Thyroid gland (tissue), 7 donors: ENCODE measurements around a stretch of chr1.

- PRO-cap, 2 experiments: no peak in any of the 2 experiments
- RAMPAGE, long total RNA, 5 experiments: no peak in any of the 5 experiments
Observed at GRCh38 chr1:116388849-116389353, 15.9 kb downstream of the ATP1A1 start.

GRCh38 chr1:116393162-116393685 lies 20.2 kb downstream of the ATP1A1 start:
- PRO-cap, 2 experiments: no peak in any of the 2 experiments
- RAMPAGE, long total RNA, 5 experiments: no peak in any of the 5 experiments

DNA sequence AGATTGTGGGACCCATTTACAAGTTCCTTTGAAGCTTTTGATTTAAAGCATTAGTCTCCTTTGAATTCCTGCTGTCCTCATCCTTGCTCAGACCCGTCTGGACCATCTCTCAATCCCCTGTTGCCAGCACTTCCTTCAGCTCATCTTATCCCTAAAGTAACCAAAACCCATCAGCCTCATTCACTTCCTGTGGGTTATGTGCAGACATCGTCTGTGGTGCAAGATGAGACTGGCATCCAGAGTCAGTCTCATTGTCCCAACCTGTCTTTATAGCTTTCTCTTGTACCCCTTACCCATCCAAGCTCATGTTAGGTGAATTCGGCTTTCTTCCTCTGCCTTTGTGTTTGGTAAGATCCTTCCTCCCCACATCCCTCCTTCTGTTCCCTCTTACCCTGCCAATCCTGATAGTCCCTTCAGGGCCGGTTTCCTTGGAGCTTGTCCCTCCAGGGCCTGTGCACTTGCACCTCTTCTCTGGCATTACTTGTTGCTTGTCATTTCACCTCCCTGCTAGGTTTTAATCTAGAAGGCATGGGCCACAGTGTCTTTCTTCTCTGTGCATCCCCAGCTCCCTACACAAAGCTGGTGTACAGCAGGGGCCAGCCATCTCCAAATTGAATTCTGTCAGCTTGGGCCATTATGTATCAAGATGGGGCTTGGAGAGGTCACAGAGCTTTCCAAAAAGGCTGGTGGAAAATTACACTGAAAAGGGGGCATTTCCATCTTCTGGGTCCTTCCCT lies 29.5 kb downstream of the ATP1A1 start:
- PRO-cap, 2 experiments: no peak in any of the 2 experiments
- RAMPAGE, long total RNA, 5 experiments: no peak in any of the 5 experiments

GRCh38 chr1:116405288-116406154 lies 32.5 kb downstream of the ATP1A1 start:
- PRO-cap, 2 experiments: no peak in any of the 2 experiments
- RAMPAGE, long total RNA, 5 experiments: no peak in any of the 5 experiments

GRCh38 chr1:116409704-116410343 lies 36.8 kb downstream of the ATP1A1 start:
- PRO-cap, 2 experiments: no peak in any of the 2 experiments
- RAMPAGE, long total RNA, 5 experiments: no peak in any of the 5 experiments

GRCh38 chr1:116475849-116476327 lies 94.9 kb downstream of the CD58 start:
- PRO-cap, 2 experiments: no peak in any of the 2 experiments
- RAMPAGE, long total RNA, 5 experiments: no peak in any of the 5 experiments

DNA sequence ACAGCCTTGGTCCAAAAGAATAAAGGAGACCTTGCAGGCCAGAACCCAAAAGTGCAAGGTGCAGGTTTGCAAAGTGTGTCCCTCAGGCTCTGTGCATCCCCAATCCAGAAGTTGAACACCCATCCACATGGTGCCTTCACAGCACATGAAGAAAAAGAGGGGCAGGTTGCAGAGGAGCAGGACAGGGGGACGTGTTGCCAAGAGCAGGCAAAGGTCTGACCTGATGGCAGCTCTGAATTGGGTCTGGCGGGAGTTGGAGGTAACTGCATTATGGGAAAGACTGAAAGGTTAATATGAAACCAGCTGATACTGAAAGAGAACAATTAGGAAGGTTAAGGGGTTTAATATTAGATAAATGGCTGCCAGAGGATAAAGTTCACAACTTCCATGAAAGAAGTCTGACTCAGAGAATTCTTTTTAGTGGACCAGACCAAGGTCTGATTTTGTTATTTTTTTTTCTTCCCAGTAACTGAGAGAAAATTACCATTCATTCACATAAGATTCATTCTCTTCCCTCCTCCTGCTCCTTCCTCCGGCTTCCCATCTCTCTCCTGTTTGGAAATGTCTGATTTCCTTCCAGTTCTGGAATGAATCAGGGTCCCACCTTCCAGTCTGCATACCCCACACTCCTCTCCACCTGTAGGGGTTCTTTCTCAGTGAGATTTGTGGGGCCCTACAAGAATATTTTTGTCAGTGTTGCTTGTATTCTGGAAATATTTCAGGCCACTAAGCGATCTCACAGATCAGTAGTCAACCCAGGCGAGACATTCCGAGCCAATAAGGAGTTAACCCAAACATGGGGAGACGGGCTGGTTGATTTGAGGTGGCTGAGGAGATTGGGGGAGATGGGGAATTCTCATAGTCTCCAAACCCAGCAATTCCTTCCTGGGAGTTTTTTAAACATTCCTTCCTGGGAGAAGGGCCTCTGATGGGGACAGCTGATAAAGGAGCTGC lies 75.9 kb downstream of the CD58 start:
- PRO-cap, 2 experiments: no peak in any of the 2 experiments
- RAMPAGE, long total RNA, 5 experiments: no peak in any of the 5 experiments

DNA sequence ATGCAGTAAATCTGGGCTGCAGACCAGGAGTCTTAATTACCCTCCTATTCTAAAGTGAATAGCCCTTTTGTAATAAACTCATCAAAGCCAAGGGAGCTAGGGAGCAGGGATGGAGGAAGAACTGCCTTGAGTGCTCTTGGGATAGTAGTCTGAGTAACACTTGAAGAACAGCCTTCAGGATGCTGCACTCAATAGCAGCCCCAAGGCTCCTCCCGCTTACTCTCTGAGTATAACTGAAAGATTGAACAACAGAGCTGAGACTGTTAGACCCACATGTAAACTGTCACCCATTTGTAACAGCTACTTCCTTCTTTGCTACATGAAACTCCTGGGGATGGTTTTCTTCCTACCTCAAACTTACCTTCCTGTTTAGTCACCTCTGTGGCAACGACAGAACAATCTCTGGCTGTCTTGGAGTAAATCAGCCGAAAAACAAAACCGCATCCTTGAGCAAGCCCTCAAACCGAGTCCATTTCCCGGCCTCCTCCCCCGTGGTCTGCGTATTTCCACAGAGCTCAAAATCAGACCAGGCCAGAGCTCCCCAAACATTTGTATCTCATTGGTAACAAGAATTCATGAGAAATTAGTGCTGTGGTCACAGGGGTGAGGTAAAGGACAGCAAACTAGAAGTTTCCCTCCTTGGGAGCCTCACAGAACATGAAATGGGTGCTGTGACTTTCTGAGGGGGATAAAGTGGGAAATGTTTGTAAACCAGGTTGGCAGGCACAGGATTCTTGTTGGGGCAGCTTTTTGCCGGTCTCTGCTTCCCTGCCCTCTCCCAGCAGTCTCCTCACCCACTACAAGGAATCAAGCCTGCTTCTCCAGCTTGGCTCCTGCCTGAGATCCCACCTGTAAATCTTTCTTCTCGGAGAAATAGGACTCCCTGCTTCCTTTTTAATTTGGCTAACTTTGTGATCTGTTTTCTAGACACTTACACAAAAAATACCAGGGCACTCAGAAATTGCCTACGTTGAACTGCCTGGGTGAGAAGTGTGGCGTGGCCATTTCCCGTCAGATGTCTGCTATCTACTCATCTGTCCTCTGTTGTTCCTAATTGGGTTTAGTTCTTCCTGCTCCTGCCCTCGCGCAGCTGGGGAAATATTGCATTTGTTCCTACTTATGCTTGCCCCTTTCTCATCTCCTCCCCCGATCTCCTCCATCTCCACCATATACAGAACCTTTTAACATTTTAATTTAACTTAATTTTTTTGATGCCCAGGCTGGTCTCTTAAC lies 55.6 kb downstream of the CD58 start:
- PRO-cap, 2 experiments: no peak in any of the 2 experiments
- RAMPAGE, long total RNA, 5 experiments: no peak in any of the 5 experiments

GRCh38 chr1:116544719-116545401 lies 26.0 kb downstream of the CD58 start:
- PRO-cap, 2 experiments: no peak in any of the 2 experiments
- RAMPAGE, long total RNA, 5 experiments: no peak in any of the 5 experiments

DNA sequence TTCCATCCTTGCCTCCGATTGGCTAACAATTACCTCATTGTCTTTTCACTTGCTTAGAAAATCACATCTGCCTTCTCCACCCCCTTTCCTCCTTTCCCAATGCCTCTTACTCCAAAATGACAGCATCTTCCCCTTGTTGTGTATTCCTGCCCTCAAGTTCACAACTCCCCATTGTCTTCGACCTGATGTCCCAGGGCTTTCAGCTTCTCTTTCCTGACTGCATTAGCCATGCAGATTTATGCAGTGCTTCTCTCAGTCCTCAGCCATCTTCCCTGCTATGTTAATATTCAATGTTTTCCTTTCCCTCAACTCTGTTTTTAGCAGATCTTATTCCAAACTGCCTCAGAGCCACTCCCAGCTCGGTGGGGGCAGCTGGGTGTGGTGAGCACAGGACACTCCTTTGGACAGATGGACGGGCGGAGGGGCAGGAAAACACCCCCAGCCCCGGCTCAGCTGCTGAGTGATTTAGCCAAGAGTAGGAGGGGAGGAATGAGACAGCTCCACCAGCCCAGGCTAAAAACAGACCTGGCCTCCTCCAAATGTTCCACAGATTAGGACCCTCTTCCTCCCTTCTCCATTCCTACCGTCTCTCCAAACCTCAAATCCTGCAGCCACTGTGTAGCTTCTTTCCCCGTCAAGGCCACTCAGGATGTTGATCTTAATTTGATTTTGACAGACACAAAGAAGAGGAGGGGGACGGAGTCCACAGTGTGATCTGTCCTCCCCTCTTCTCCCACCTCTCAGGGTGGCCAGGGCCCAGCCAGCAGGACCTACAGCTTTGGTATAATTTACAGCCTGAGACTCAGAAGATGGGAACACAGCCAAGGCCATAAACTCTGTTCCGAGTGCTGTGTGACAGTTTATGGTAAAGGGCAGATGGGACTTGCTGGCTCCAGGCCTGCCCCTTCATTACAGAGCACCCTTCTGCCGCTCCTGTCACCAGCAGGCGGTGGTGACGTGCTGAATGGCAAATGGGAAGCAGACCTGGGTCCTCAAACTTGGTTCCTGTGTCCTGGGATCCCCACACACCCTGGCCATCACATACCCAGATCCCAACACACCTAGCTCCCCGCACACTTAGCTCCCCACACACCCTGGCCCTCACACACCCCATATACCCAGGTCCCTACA lies 71.3 kb downstream of the CD2 start:
- PRO-cap, 2 experiments: no peak in any of the 2 experiments
- RAMPAGE, long total RNA, 5 experiments: no peak in any of the 5 experiments

- PRO-cap, 2 experiments: no peak in any of the 2 experiments
- RAMPAGE, long total RNA, 5 experiments: no peak in any of the 5 experiments
Observed at GRCh38 chr1:116878322-116878543, 31.5 kb upstream of the PTGFRN start.

- PRO-cap, 2 experiments: no peak in any of the 2 experiments
- RAMPAGE, long total RNA, 5 experiments: no peak in any of the 5 experiments
Observed at GRCh38 chr1:116878544-116879595, 30.8 kb upstream of the PTGFRN start.

DNA sequence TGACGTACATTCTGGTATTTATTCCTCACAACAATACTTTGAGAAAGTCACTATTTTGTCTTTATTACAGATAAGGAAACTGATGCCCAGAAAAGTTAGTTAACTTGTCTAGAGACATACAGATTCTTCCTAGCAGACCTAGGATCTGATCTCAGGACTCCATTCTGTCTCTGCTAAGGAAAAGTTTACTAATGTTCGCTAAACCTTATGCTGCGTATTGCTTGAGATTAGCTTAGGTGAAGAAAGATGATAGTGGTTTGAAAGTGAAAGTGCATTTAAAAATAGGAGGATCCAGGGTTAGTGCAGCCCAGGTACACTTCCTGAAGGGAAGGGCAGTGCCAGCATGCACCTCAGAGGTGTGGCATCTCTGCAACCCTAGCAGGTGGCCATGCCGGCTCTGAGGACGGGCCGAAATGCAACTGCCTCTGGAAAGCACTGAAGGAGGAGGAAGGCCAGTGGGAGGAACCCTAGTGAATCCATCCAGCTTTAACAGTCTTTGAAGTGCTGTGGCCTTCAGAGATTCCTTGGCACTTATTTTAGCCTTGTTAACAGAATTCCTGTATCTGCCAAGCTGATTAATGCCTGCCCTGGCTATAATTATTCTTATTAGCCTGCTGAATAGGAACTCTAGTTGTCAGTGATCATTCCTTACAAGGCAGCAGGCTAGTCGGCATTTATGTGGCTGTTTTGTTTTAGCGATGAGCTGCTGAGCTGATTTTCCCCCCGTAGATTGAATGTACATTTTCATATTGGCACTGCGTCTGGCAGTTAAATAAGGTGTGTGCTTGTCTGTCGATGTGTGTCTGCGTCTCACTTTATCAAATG lies 5.4 kb downstream of the PTGFRN start:
- PRO-cap, 2 experiments: no peak in any of the 2 experiments
- RAMPAGE, long total RNA, 5 experiments: no peak in any of the 5 experiments

DNA sequence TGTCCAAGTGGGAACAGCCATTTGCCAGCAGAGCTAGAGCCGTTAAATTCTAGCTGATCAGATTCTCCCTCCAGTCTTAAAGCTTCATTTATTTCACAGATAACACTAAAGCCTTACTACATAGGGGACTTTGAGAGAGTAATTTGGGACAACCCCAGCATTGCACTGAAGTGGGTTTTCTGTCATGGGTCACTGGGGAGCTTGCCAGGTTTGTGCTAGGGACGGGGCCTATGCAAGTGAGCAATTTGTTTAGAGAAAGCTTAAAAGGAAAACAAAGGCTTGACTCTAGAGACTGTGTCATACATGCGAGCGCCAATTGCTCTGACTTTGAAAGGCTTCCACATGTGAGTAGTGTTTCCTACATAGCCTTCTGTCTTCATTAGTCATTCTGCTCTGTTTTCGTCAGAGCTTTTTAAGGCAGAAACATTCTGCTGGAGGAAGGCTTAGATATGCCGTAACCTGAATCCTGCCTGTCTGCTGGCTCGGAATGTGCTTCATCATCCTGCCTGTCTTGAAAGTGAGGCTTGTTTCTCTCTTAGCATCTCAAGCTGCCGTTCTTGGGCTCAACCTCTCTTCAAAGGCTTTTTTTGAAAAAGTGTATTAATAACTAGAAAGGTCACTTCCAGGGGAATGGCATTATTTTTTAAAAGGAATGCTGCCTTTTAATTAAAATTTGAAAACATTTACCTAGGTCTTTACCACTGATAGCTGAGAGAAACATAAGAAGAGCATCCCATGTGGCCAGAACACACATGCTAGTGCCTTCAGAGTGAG lies 28.4 kb downstream of the TRIM45 start:
- PRO-cap, 2 experiments: peak in 1 of 2 experiments; most common plus-strand start position 288 of the sequence (in 1); most common minus-strand start position 194 of the sequence (in 1)
- RAMPAGE, long total RNA, 5 experiments: no peak in any of the 5 experiments

DNA sequence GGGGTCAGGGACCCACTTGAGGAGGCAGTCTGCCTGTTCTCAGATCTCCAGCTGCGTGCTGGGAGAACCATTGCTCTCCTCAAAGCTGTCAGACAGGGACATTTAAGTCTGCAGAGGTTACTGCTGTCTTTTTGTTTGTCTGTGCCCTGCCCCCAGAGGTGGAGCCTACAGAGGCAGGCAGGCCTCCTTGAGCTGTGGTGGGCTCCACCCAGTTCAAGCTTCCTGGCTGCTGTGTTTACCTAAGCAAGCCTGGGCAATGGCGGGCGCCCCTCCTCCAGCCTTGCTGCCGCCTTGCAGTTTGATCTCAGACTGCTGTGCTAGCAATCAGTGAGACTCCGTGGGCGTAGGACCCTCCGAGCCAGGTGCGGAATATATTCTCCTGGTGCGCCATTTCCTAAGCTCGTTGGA lies 9.2 kb upstream of the MAN1A2 start:
- PRO-cap, 2 experiments: no peak in any of the 2 experiments
- RAMPAGE, long total RNA, 5 experiments: no peak in any of the 5 experiments

GRCh38 chr1:117363377-117364429 lies 3.5 kb upstream of the MAN1A2 start:
- PRO-cap, 2 experiments: no peak in any of the 2 experiments
- RAMPAGE, long total RNA, 5 experiments: no peak in any of the 5 experiments

DNA sequence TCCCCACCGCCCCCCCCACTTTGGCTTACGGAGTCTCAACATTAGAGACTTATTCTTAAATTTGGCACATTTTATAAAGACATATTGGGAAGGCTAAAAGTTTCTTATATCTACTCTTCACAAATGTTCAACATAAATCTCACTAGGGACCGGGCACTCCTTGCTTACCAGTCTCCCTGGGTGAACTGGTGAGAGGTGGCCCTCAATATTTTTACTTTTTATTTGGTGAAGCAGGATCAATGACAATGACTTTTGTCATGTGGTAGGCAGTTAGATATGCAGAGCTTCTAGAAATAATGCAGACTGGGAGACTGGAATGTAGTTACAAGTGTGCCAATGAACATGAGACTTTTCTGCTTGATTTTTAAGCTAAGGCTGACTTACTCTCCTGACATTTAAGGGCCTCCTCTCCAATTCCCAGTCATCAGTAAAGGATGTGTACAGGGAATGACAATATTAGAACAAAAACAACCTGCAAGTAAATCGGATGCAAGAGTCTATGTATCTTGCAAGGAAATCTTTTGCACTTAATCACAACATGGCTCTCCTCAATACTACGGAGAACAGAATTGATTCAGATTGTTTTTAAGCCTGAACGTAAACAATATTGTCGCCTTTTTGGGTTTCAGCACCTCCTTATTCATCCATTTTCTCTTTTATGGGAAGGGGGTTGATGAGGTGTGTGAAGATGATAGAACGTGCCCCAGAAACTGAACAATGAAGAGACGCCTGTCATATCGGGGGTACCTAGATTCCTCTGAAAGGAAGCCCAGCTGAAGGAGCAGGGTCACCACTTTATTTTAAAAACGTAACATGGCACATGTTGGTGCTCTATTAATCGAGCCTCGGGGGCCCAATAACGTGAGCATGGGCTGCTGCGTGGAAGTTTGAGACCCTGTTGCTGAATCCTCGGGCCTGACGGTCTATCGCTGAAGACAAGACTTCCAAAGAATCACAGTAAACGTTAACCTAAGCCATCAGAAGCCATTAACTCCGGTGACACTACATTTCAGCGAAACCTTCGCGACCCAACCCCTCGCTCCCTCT lies 1.4 kb upstream of the MAN1A2 start:
- PRO-cap, 2 experiments: peak in 1 of 2 experiments; most common plus-strand start position 321 of the sequence (in 1)
- RAMPAGE, long total RNA, 5 experiments: no peak in any of the 5 experiments

GRCh38 chr1:117631173-117631419 lies 25.2 kb downstream of the TENT5C start:
- PRO-cap, 2 experiments: no peak in any of the 2 experiments
- RAMPAGE, long total RNA, 5 experiments: no peak in any of the 5 experiments

- PRO-cap, 2 experiments: peak in 1 of 2 experiments; most common plus-strand start chr1:117639012 (in 1)
- RAMPAGE, long total RNA, 5 experiments: no peak in any of the 5 experiments
Observed at GRCh38 chr1:117638559-117639085, 32.8 kb downstream of the TENT5C start.

DNA sequence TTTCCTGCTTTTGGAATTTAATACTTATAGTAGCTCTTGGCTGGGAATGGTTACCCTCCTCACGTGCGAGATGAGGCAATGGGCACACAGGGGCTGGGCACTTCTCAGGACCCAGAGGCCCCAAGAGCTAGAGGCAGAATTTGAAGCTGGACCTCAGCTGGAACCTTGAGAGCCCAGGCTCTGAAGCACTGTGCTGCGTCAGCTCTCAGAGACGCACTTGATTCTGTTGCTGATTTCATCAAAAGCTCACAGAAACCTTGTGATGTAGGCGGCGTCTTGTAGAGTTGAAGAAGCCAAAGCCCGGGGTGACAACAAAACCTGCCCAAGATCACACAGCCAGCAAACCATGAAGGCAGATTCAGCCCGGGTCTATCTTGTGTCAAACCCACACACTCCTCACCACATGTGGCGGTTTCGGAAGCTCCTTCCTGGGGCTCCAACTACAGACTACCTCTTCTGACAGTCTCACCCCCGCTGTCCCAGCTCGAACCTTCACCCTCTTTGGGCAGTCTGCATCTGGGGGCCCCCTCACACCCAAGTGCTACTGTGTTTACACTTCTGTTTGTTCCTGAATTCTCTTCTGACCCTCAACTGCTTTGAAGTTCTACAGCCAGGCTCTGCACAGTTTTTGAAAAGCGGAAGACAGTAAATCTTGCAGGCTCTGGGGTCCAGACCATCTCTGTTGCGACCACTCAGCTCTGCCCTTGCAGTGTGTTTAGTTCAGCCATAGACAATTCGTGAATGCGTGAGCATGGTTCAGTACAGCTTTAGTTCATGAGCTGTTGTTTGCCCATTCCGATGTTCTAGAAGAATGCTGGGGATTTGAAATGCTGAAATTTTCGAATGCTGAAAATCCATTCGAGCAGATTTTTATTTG lies 50.4 kb downstream of the TENT5C start:
- PRO-cap, 2 experiments: no peak in any of the 2 experiments
- RAMPAGE, long total RNA, 5 experiments: no peak in any of the 5 experiments